Hair follicular keratinocyte (primary cell): ENCODE results near the gene DGCR8.

DNA sequence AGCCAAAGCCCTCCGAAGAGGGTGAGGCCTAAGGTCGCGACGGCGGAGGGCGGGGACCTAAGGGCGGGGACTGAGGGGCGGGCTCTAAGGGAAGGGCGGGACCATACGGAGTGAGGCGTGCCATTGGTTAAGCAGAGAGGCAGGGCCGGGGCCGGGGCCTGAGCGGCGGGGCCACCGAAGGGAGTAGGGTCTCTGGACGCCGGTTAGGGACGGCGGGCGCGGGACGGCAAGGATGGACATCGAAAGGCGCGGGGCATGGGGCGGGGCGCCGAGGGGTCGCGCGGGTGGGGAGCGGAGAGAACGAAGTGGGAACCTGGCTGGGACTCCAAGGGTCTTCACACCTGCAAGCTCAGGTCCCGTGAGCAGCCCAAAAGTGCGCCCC lies 293 bp upstream of the DGCR2 start:
- RAMPAGE, long total RNA = no peak

GRCh38 chr22:19129808-19130297 lies 1.3 kb upstream of the TSSK2 start:
- RAMPAGE, long total RNA = no peak

GRCh38 chr22:19177584-19178122 lies 883 bp downstream of the SLC25A1 start:
- RAMPAGE, long total RNA = no peak

GRCh38 chr22:19330968-19332066 lies 39.8 kb upstream of the CLTCL1 start:
- RAMPAGE, long total RNA = no peak

GRCh38 chr22:19359701-19360935 lies 68.6 kb upstream of the CLTCL1 start:
- RAMPAGE, long total RNA = no peak

DNA sequence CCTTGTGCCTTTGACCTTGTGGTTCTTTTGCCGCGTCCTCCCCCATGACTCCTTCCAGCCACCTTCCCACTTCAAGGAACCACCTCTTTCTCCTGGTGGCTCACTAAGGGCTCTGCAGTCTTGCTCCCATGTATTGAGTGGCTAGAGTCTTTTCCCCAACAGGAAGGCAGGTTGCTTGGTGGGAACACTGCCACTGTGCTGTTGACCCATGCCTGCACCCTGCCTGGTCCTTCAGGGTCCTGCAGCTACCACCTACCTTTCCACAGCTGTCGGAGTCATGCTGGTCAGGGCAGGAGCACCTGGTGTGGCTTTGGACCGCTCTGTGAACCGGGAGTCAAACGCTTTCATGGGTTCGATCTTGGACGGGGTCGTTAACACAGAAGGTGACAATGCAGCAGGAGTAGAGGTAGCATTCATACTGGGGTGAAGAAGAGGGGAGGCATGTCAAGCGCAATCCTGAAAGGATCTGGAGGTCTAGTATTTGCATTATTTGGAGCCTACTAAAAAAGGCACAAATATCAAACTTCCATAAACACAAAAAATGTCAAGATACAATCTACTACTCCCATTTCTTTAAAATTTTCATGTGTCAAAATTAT lies 56.1 kb downstream of the HIRA start:
- RAMPAGE, long total RNA = no peak

DNA sequence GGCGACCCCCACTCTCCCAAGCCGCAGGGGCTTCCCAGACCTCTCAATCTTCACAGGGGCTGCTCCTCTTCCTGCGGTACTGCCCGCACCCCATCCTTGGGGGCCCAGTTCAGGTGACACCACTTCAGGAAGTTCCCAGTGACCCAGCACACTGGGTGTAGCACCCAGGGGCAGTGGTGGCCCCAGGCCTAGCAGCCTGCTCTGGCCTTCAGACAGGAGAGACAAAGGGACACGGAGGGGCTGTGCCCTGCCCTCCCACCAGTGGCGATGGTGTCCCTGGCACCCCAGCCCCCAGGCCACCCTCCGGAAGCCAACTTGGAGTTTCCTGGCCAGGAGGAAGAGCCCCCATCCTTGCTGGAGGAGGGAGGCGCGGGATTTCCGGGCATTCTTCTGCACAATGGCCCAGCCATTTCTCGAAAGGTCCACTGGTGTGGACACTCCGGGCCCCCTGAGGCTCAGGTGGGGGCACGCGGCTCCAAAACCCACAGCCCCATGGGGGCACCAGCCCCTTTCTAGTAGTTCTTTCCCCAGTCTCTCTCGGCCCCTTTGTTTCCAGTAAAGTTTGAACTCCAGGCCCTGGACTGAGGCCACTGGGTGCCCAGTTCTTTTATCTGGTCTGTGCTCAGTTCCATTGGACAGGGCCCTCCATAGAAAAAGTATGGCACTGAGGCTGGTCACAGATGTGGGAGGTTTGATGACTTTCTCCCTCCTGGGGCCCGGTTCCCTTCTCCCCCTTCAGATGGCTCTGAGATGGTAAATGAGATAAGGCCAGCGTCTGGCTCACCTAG lies 1.1 kb upstream of the CLDN5 start:
- RAMPAGE, long total RNA = no peak

DNA sequence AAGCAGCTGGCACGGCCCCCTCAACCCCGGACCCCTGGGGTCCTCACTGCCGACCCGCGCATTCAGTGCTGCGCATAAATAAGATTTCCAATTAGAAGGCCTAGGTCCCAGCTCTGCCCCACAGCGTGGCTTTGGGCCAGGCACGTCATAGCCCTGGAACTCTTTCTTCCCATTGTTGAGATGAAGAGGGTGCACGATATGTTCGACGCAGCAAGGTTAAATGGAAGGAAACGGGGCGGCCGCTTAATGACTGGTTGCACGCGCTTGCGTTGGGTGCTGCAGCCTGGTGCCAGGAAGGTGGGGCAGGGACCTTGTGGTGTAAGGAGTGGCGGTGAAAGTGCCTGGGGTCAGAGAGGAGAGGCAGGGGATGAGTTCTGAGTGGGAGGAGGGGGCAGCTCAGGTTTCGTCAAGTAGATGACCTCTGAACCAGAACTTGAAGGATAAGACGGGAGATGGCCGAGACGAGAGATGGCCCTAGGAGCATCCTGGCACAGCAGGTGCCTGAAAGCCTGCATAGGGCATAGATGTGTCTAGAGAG lies 42.9 kb upstream of the CLDN5 start:
- RAMPAGE, long total RNA = no peak

GRCh38 chr22:19723726-19724726 lies 687 bp downstream of the GP1BB start:
- RAMPAGE, long total RNA = no peak

- RAMPAGE, long total RNA = no peak
These were observed 7.2 kb downstream of the TBX1 start for GRCh38 chr22:19767625-19768393.

- RAMPAGE, long total RNA = no peak
These were observed 7.8 kb downstream of the GNB1L start for GRCh38 chr22:19846644-19847441.

DNA sequence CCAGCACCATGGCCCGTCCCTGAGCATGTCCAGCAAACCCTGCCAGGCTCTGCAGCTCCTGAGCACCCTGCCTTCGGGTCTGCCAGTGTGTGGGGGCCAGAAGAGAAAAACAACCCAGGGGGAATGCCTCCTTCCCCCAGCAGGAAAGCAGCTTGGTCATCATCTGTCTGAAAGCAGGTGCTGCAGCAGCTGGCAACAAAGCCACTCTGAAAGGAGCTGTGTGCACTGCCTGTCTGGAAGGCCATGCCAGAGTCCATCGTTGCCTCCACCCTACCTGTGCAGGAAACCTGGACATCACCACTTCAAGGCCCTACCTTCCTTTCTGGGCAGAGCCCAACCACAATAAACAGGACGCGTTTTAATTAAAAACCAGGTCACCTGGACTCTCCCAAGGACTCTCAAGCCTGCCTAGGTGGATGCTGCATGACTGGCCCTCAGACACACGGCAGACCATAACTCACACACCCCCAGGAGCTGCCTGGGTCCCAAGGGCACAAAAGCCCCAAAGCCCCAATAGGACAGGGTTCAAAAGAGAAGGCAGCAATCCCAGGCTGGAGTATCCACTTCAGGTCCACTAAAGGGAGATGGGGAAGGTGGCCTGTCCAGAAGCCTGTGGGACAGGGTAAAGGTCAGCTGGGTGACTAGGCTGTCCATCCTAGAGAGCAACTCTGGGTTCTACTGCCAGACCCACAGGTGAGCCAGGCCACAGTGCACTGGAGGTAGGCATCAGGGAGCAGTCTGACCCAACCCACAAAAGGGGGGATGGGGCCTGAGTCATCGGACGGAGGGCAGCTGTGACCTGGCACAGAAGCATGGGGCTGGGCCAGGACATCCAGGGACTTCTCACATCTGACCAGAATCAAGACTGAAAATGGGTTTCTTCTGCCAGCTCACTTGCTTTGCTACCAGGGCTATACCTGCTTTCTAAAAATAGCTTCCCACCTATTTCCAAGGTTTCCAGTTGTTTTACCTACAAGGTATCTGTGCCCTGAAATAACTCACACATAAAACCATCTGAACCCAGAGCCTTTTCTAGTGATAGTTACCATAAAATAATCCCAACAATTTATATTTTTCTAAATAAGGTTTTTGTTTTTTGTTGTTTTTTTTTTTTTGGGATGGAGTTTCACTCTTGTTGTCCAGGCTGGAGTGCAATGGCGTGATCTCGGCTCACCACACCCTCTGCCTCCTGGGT lies 6.0 kb downstream of the GNB1L start:
- RAMPAGE, long total RNA = no peak

DNA sequence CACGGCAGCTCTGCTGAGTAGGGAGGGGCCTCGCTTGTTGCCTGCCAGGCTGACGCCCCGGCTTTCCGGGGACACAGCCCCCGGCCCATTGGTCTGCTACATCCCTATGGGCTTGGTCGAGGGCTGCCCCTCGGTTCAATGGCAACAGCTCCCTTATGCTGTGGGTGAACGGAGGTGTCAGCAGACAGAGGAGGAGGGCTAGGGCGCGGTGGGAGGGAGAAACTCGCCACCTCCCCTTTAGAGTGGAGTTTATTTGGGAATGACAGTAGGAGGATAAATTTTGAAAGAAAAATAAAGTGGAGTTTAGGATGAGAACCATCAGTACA lies 37.8 kb upstream of the GNB1L start:
- RAMPAGE, long total RNA = no peak

DNA sequence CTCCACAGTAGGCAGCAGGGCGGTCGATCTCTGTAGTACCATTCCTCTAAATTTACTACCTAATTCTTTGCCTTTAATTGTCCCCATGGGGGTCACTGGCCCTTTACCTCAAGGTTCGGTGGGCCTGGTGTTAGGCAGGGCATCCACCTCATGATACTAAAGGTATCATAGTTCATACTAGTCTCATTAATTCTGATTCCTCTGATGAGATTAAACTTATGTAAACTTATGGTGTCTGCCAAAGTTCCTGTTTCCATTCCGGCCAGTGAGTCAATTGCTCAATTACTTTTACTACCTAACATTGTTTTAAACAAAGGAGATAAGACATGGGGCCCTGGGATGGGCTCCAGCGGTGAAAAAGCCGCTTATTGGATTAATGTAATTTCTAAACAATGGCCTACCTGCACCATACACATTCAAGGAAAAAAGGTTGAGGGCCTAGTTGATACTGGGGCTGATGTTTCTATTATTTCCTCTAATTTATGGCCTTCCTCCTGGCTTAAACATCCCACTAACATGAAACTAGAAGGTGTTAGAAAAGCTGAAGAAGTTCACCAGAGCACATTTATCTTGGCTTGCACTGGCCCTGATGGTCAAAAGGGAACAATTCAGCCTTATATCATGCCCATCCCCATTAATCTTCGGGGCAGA lies 3.4 kb upstream of the COMT start:
- RAMPAGE, long total RNA = no peak

DNA sequence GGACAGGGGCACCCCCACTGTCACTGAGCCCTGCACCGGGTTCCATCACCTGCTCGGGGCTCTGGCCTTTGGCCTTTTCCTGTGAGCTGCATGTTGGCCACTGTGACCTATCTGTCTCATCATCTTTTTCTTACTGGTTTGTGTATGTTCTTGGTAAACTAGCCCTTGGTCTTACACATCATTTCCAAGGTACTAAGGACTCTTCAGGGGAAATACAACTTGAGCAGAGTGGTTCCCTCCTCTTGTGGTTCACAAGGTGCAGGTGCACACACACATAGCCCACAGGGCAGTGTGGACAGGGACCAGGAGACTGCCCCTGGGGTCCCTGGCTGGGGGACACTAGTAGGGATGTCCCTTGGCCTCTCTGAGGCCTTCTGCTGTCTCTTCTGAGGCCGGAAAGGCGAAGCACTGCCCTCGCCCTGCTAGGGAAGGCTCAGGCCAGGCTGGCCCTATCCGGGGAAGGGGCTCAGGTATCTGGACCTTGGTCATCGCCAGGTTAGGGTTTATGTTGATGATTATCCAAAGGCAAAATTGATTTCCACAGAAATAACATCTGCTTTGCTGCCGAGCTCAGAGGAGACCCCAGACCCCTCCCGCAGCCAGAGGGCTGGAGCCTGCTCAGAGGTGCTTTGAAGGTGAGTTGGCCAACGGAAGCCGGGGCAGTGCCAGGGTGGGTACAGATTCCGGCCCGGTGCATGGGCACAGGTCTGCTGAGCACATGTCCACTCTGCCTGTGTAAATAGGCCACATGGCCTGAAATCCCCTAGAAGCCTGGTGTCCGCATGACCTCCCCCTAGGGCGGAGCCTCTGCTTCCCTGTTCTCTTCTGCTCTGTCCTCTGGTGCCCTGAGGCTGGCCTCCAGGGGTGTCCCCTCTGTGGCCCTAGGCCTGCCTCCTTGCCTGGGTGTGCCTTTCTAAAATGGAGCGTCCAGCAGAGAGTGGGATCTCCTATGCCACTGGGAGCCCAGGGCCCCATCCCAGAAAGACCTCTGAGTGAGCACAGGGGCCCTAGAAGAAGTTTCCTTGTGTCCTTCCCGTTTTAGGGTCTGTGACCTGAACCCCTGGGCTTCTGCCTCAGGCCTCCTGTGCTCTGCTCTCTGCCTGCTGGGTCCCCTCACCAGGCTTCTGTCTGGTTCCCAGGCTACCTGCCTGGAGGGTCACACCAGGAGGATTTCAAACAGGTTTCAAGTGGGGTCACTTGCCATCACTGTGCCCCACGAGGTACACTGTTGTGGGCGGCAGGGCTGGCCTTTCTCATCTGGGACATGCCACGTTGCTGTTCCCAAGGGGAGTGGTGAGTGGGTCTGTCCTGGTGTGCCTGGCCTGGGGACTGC lies 19.5 kb upstream of the TXNRD2 start:
- RAMPAGE, long total RNA = no peak

GRCh38 chr22:19984195-19984648 lies 32.4 kb downstream of the ARVCF start:
- RAMPAGE, long total RNA = no peak

- RAMPAGE, long total RNA = no peak
These were observed at the start of gene DGCR8 for GRCh38 chr22:20079604-20080912. TSS of gene DGCR8 (plus strand) at chr22:20080241.

DNA sequence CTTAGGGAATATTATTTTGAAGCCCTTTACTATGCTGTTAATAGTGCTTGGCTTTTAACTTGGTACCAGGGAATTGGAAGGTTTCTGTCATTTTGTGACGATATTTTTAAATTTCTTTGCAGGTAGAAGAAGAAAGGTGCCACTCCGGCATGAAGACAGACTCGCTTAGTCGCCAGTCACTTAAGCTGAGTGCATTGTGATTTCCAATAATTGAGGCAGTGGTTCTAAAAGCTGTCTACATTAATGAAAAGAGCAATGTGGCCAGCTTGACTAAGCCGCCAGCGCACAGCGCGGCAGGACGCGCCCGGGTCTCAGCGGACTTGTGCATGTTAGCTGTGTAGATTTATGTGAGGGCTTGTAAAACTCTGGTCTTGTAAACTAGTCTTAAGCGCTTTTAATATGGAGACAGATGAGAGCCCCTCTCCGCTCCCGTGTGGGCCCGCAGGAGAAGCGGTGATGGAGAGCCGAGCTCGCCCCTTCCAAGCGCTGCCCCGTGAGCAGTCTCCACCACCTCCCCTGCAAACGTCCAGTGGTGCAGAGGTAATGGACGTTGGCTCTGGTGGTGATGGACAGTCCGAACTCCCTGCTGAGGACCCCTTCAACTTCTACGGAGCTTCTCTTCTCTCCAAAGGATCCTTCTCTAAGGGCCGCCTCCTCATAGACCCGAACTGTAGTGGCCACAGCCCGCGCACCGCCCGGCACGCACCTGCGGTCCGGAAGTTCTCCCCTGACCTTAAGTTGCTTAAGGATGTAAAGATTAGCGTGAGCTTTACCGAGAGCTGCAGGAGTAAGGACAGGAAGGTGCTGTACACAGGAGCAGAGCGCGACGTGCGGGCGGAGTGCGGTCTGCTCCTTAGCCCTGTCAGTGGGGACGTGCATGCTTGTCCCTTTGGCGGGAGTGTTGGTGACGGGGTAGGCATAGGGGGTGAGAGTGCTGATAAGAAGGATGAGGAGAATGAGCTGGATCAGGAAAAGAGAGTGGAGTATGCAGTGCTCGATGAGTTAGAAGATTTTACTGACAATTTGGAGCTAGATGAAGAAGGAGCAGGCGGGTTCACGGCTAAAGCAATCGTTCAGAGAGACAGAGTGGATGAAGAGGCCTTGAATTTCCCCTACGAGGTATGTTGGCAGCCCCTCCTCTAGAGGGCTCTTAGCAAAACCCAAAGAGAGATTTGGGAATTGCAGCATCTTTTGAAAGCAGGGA lies 5.9 kb downstream of the DGCR8 start:
- RAMPAGE, long total RNA = no peak

DNA sequence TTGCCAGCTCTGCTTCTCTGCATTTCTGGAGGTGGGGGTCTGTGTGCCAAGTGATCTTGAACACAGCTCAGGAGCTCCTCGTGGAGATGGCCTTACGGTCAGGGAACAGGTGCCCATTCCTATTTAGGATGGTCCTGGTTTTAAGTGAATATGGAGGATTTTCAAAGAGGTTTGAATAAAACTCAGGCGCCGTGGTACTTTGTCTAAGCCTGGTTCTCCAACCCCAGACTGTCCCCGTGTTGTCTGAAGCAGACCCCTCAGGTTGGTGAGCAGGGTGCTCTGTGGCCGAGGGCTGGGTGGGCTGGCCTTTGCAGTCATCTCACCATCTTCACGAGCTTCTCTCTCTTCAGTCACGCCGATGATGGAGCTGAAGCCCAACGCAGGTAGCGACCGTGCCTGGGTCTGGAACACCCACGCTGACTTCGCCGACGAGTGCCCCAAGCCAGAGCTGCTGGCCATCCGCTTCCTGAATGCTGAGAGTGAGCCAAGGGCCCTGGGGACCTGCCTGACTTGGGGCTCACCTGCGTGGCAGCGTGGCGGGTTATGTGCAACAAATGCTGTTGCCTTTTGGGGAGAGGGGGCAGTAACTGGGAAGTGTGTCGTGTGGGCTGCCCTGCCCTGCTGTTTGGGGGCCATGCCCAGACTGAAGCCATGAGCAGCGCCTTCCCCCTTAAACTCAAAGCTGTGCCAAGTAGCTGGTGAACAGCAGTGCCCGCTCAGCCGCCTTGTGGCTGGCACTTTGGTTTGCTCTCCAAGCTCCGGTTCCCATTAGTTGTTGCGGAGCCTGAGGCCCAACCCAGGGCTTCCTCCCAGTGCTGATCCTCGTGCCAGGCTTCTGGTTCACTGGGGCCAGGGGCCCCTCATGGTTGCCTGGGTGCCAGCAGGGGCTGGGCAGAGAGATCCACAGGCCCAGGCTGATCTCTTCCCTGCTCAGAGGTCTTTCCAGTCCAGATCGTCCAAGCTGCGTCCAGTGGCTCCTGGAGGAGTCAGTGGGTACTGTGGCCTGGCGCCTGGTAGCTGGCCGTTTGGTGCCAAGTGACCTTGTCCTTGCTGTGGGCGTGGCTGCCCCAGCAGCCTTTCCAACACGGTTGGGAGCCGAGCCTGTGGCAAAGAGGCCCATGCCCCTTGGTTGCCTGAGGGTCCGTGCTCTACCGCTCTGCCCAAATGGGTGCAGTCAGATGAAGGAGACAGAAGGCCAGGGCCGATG lies 6.2 kb upstream of the ZDHHC8 start:
- RAMPAGE, long total RNA = no peak

DNA sequence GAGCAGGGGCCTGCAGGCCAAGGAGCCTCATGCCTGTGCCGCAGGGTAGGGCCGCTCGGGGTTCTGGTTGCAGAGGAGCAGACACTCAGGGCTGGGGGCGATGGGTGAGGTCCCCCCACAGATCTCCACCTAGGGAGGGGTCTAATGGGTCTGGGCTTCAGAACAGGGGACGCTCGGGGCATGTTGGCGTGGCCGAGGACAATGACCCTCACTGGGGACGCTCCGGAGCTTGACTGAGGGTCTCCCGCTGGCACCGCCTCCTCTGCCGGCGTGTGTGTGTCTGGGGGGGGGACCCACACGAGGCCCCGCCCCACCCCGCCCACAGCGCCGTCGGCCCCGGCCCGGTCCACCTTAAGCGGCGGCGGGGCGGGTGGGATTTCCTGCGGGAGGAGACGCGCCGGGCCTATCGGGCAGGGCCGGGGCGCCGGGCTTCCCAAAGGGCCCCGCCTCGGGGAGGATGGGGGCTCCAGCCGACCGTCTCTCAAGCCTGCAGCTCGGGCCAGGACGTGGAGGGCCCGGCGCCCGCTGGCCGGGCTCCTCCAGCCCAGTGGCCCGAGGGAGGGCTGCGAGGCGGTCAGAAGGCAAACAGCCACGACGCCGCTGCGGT lies 684 bp upstream of the ZDHHC8 start:
- RAMPAGE, long total RNA = no peak